ENCODE measurements around a stretch of chr7.

GRCh38 chr7:74188364-74188910, 14.3 kb downstream of the EIF4H start:
- PRO-cap: no peak

DNA sequence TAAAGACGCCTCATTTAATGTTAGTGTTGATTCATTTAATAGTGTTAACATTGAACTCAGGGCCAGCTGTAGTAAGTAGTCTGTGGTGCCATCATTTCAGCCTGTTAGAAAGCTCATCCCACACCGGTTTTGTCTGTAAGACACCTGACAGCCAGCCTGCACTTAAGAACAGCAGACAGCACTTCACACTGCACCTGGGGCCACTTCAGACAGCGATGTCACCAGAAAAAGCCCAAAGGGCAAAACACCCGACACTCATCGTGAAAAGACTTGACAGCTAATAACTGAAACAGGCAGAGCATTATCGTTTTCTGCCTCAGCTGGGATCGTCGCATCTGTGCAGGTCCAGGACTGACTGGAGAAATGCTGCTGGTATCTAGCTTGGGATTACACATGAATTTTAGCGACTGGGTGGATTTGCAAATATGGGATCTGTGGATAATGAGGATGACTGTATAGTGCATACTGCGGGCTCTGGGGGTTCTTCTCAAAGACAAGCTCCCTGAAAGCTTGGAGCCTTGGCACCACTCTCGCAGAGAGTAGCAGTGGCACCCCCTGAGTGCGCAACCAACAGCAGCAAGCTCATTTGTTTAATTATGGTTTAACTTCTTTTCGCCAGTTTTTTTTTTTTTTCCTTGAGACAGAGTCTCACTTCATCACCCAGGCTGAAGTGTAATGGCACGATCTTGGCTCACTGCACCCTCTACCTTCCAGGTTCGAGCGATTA, 16.6 kb upstream of the LAT2 start:
- PRO-cap: no peak

GRCh38 chr7:74194478-74195361, 15.1 kb upstream of the LAT2 start:
- PRO-cap: no peak

DNA sequence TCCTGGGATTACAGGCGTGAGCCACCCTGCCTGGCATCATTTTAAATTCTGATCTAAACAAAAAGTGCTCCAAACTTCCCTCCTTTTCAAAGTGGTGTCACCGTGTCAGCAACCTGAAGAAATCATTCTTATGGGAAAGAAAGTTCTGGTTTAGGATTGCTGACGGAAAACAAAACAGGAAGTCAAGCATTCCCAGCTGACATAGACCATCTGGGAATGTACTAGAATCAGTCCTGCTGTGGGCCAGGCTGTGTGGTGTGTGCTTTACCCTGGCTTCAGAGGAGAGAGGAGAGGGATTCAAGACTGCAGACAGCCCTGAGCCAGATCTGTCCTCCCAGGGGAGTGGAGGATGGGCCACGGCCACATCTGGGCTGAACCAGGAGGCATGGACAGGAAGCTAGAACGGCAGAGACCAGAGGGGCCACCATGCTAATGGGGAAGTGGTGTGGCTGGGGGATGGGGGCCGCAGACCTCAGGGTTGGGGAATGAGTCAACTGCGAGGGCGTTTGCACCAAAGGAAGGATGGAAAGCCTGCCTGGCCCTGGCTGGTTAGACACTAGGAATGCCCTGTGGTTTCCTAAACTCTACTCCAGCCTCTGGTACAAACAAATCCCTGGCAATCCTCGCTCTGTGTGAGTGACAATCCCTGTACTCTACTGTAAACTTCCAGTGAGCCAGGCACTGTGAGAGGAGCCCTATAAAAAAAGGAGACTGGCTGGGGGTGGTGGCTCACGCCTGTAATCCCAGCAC, 16.7 kb upstream of the CLIP2 start:
- PRO-cap: no peak

DNA sequence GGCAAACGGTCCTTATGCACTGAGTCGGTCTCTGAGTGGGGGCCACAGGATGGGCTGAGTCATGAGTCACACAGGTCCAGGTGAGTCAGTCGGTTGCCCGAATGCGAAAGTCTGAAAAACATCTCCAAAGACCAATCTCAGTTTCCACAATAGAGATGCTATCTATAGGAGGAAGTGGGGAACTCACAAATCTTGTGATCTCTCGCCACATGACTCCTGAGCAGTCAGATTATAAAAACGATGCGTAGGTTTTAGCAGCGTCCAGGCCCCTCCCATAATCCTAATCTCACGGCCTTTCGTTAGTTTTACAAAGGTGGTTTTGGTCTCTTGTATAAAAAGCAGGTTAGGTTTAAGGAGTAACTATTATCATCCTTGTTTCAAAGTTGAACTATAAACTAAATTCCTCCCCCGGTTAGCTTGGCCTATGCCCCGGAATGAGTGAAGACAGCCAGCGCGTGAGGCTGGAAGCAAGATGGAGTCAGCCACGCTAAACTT, 1.2 kb upstream of the GTF2IRD1 start:
- PRO-cap: no peak

DNA sequence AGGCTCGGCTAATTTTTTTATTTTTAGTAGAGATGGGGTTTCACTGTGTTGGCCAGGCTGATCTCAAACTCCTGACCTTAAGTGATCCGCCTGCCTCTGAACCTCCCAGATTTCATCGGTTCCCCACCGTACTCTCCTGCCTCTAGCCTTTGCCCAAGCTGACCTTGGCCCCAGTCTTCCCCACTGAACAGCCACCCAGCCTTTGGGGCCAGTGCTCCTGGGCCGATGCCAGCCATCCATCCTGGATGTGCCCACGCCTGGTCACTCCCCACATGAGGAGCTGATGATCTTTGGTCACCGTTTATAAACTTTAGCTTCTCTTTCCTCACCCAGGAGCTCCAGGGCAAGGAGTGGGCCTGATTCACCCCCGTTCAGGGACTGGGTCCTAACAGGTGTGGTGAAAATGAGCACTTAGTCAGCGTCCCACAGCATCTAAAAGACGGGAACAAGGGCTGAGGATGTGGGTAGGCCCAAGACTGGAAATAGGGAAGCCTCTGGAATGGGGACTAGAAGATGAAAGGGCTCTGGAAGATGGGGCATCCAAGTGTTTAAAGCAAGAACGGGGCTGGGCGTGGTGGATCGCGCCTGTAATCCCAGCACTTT, 22.9 kb downstream of the GTF2IRD1 start:
- PRO-cap: no peak

- PRO-cap: no peak
Measured at GRCh38 chr7:74481501-74482382, 28.0 kb downstream of the GTF2IRD1 start.

- PRO-cap: no peak
Measured at GRCh38 chr7:74502353-74503099, 48.8 kb downstream of the GTF2IRD1 start.

DNA sequence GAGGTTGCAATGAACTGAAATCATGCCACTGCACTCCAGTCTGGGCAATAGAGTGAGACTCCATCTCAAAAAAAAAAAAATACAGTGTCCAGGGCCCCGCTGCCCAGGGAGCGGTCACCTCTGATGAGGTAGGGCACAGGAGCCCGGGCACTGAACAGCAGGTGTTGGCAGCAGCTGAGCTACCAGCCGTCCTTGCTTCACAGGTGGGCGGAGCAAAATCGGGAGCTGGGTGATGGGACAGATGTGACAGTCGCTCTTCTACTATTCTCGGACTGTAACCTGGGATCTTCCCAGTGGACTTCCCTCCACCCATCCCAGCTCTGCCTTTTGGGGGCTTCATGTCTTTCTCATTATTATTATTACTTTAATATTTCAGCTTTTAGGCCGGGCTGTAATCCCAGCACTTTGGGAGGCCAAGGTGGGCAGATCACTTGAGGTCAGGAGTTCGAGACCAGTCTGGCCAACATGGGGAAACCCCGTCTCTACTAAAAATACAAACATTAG, 49.4 kb downstream of the GTF2IRD1 start:
- PRO-cap: no peak

DNA sequence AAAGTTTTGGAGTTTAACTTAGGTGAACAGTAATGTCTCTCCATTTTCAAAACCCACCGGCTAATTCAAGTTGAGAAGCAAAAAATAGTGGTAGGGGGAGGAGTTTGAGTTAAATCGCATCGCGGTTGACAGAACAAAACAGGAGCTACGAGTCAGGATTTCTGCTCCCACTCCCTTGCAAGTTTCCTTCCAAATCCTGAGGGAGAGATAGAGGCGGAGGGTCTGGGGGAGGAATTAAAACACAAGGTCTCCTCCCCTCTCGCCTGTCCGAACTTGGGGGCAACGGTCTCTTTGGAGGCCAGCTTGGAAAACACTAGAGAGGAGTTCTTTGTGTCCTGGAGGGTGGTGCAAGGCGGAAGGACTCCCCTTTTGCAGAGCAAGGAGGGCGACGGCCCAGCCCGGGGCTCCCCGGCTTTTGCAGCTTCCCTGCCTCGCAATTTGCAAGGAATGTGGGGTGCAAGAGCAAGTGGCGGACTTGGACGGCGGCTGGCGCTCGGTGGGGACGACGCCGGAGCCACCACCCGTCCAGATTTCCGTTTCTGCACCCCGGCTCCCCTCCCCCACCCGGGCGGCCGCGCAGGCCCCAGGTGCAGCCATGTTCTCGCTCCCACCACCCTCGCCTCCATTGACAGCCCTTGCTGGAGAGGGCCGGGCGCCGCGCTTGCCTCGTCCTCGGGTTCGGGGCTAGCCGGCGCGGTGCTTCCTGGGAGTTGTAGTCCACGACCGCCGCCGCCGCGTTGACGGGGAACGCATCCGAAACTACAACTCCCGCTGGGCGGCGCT, 492 bp upstream of the GTF2I start:
- PRO-cap: bidirectional peak, plus-strand start outside the sequence, minus-strand start at position 637 of the sequence

GRCh38 chr7:74659688-74660345, 2.3 kb downstream of the GTF2I start:
- PRO-cap: no peak

DNA sequence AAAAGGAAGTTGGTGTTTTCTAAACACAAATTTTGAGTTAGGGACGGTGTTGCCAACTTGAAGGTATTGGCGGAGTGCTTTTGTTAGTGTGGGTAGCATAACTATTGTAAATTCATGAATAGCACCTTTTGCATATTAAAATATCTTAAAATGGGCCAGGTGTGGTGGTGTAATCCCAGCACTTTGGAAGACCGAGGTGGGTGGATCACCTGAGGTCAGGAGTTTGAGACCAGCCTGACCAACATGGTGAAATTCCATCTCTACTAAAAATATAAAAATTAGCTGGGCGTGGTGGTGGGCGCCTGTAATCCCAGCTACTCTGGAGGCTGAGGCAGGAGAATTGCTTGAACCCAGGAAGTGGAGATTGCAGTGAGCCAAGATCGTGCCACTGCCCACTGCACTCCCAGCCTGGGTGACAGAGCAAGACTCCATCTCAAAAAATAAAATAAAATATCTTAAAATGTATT, 49.3 kb upstream of the NCF1 start:
- PRO-cap: no peak

GRCh38 chr7:74730055-74730426, 43.8 kb upstream of the NCF1 start:
- PRO-cap: no peak

DNA sequence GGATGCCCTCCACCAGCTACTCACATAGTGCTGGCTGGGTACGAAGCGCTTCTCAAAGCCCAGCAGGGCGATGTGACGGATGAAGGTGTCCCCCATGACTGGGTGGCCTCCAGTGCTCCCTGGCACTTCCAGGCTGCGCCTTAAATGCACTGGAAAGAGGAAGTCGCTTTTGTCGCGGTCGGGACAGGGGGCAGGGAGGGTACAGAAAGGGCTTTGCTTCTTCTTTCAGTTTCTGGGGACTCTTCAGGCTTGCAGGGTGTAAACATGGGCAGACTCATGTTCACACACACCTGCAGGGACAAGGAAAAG, 79.4 kb downstream of the GTF2IRD2B start:
- PRO-cap: no peak

DNA sequence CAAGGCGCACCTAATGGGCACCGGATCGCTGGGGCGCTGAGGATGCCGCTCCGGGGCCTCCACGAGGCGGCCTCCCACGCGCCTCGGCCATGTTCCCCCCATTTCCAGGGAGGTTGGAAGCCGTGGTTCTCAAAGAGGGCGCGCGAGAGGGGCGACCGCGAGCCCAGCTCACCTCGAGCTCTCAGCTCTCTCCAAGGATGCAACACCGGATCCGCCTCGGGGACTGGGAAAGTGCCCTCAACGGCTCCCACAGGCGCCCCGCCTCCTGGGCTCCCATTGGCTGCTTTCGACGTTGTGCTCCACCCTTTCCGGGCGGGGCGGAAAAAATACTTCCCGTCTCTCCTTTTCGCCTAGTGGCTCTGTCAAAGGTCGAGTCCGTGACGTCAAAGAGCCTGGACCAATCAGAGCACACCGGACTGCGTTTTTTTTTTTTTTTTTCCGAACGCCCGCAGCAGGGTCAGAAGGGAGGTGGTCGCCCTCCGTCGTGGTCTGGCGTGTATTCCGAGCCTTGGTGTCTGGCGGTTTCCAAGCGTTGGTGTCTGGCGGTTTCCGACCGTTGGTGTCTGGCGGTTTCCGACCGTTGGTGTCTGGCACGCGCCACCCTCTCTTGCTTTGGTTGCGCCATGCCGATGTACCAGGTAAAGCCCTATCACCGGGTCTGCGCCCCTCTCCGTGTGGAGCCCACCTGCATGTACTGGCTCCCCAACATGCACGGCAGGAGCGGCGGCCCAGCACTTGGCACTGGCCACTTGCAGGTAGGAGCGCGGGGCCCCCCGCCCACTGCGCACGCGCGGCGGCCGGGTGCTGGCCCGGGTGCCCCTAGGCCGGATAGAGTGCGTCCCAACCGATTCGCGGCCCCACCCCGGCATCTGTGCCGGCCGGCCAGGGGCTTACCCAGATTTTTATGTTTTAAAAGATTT, 23.9 kb downstream of the SPDYE15 start:
- PRO-cap: unidirectional peak, plus-strand start at position 427 of the sequence; unidirectional peak, plus-strand start at position 460 of the sequence

DNA sequence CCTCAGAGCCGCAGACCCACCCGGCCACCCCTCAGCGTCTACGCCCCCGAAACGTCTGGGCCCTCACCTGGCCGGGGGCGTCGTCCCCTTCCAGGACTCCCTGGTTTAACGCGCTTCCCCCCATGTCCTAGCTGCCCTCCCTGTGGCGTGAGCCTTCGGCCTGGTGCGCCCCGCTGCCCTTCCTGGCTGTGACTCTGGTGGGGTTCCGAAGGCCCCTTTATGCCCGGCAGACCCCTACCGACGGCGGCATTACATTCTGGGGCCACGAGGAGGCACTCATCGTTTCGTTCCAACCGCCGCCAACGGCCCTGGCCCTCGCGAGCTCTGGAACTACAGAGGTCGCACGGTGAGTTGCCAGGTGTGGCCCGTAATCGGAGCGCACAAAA, 278 bp upstream of the TRIM73 start:
- PRO-cap: no peak

DNA sequence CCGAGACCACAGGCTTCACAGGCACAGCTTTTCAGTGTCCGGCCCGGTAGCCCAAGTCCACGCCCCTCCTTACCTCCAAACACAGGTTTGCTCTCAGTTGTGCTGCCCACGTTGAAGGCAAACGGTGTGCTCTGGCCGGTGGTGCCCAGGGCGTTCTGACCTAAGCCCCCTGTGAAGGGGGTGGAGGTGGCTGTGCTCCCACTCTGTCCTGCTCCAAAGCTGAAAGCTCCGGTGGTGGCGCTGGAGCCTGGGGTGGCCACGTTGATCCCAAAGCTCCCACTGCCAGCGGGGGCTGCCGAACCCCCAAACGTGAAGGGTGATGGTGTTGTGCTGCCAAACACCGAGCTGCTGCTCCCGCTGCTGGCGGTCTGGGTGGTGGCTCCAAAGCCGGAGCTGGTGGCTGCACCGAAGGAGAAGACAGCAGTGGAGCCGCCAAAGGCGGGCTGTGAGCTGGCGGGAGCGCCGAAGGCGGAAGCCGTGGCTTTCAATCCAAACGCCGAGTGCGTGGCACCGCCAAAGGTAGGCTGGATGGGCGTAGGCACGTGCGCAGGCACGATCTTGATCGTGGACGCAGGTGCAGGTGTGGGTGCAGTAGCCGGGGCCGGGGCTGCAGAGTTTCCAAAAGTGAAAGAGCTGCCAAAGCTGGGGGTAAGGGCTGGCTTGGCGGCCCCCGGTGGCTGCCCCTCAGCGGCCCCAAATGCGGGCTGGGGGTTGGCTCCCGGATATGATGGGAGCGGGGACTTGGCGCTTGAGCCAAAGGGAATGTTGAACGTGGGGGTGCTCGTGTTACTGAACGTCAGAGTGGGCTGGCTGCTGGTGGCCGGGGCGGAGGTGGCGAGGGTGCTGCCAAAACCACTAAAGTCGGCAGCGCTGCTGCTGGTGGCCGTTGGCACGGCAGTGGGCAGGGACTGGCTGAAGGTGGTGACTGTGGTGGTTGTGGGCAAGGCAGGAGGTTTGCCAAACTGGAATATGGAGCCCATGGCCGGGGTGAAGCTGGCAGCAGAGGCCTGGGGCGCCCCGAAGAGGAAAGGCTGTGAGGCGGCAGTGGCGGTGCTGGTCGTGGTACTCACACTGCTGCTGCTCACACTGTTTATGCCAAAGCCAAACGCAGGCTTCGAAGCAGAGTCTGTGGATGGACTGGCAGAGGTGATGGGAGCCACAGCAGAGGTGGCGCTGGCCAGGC, 26.4 kb downstream of the TRIM73 start:
- PRO-cap: no peak

DNA sequence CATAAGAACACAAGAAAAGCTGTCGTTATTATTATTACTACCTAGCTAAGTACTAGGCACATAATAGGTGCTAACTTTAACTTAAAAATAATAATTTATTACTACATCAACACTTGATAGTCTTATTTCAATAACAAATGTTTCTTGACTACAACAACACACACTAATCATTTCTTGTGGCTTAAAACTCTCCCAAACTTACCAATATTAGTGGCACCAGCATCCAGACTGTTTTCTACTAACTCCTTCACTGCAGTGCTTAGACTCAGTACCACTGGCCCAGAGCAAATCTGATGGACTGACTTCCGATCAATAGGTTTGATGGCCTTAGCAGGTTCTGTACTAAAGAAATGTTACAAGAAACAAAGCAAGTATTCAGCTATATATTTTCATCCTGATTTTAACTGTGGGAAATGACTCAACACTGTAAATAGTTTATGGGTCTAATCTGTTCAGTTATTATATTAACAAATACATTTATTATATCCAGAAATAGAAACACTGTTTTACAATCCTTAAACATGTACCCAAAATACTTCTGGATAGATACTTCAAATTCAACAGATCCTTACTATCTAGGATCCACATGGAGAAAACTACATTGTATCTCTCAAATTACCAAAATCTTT, 22.4 kb downstream of the SPDYE5 start:
- PRO-cap: no peak

- PRO-cap: no peak
Measured at GRCh38 chr7:75542705-75543148, 50.6 kb downstream of the SPDYE5 start.

GRCh38 chr7:75638327-75639003, 100.3 kb downstream of the HIP1 start:
- PRO-cap: no peak